Mesangial cell (primary cell): ENCODE results near the gene INAVA.

DNA sequence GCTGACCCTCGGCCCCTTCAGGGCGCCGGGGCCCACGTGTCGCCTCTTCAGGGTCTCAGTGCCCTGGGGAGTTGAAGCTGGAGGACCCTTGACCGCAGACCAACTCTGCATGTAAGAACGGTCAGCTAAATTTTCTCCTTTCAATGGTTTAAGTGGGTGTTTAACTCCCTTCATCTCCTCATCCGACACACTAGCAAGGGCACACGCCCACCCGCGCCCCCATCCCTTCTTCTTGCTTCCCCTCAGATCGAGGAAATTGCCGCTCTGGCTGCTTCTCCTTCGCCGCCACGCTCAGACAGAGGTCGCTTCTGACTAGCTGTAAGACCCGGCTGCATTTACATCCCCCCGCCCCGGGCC lies 10.9 kb downstream of the NR5A2 start:
- RAMPAGE, long total RNA, result no peak

GRCh38 chr1:200038812-200039183 lies 11.3 kb downstream of the NR5A2 start:
- RAMPAGE, long total RNA, result no peak

GRCh38 chr1:200104341-200104562 lies 76.7 kb downstream of the NR5A2 start:
- RAMPAGE, long total RNA, result no peak

DNA sequence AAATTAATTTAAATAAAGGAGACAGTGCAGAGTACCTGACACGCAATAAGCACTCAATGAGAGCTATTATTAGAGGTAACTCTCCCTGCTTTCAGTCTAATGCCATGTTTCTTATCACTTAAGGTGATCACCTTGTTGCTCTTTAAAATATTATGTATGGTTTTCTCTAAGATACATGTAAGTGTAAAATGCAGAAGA lies 108.2 kb downstream of the ZNF281 start:
- RAMPAGE, long total RNA, result no peak

DNA sequence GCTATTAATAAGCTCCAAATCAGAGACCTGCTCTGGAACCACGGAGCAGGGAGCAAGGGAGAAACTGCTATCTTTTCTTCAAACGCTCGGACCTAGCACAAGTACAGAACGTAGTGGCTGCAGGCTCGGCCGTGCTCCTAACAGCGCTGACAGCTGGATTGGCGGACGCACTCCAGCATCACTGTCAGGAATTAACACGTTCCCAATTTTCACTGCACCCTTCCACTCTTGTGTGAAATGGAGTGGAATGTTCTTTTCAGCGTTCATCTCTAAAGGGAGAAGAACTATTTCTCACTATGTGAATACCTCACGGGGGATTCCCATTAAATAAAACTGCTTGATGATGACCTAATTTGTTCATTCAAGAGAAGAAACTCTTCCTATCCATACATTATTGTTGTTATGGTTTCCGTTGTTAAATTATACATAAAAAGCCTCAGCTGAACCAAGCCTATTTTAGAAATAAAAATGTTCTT lies 106.9 kb downstream of the ZNF281 start:
- RAMPAGE, long total RNA, result no peak

GRCh38 chr1:200316217-200316634 lies 93.6 kb downstream of the ZNF281 start:
- RAMPAGE, long total RNA, result no peak

DNA sequence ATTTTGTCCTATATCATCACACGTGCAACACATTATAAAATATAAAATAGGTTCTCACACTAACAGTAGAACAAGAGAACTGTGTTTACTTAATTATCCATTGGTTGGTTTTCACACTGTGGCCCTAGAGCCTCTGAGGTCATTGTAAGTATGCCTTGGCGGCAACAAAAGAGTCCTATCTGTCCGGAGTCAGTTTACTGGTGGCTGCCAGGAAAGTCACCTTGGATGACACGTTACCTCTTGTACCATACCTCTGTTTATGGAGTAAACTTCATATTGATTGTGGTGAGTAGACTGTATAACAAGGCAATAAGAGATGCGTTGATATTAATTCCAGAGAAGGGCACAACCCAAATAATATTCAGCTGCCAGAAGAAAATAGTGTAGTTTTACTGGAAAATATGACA lies 20.3 kb upstream of the KIF14 start:
- RAMPAGE, long total RNA, result no peak

DNA sequence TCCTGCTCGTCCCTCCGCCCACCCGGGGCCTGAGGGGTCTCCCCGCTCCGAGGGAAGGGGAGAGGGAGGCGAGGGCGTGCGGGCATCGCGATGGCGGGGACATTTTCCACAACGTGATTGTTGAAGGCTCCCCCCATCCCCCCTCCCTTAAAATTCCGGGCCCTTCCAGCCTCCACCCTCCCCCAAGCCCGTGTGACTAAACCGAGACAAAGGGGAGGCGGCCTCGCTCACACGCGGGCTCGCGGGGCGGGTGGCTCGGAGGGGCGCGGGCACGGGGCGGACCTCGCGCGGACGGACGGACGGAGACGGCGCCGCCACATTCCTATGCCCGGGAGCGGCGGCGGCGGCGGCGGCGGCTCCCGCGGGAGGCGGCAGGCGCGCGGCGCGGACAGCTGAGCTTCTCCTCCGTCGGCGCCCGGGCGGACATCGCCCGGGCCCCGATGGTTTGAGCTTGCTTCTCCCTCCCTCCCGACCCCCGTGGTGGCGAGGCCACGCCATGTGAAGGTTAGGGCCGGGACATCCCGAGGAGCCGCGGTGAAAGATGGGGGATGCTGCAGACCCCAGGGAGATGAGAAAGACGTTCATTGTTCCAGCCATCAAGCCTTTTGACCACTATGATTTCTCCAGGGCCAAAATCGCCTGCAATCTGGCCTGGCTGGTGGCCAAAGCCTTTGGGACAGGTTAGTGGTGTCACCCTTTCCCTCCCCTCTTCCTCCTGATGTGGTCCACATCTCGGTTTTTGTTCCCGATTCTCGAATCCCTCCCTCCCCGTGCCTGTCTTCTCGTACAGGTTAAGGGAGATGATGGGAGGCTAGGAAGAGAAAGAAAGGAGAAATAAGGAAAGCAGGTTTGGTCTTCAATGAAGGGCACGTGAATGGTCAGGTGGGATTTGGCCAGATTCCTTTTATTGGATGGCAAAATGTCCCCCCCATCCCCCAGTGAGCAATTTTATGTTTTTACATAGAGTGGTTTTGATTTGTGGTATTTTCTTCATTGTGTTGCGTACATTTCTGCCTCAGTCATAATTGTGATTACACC lies 913 bp downstream of the CAMSAP2 start:
- RAMPAGE, long total RNA, result no peak

DNA sequence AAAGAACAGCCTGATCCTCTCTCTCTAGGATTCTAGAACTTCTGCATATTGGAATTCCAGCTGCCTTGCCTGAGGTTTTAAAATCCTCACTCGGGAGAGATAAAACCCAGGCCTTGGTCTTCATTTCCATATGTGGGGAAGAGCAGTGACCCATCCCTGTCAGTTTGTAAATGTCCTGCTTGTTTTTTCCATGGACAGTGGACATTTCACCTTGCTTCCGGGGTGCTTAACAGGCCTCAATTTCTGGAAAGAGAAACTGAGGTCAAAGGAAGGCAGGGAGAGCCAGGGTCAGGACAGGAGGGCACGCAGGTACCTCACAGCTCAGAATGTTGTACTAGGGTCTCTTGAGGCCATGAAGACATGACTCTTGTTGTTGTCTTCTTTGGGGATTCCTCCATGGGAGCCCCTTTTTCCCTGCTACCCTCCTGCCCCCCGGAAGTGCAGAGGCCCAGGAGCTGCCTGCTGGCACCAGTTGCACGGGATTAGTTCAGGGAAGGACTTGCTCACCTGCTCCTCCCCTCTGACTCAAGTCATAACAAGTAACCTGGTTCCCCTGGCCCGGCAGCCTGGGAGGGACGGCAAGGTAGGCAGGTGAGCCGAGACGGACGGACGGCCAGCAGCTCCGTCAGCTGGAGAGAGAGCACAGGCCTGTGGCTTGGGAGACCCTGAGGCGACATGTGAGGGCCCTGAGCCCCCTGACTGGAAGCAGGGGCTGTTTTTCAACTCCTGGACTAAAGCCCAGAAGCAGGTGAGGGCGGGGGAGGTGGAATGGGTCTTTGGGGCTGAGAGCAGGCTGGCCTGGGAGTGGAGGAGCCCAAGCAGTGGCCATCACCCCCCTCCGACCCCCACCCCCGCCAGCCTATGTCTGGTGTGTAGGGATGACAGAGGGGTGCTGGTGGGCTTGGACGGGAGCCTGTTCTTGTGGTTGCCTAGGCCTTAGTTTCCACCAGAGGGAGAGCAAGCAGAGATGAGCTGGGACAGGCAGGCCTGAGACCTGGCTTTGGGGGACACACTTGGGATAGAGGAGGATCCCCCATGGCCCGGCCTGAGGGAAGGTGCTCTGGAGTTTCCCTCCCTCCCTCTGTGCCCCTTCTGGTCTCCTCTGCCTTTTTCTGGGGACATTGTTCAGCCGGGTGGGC lies at the start of gene INAVA:
INAVA (plus strand) TSS at position 561 of the 1,139 bp plus-strand sequence.
- RAMPAGE, long total RNA, result start-site peak on the plus strand centred at position 559 of the sequence, 6 bp wide, 34 reads

DNA sequence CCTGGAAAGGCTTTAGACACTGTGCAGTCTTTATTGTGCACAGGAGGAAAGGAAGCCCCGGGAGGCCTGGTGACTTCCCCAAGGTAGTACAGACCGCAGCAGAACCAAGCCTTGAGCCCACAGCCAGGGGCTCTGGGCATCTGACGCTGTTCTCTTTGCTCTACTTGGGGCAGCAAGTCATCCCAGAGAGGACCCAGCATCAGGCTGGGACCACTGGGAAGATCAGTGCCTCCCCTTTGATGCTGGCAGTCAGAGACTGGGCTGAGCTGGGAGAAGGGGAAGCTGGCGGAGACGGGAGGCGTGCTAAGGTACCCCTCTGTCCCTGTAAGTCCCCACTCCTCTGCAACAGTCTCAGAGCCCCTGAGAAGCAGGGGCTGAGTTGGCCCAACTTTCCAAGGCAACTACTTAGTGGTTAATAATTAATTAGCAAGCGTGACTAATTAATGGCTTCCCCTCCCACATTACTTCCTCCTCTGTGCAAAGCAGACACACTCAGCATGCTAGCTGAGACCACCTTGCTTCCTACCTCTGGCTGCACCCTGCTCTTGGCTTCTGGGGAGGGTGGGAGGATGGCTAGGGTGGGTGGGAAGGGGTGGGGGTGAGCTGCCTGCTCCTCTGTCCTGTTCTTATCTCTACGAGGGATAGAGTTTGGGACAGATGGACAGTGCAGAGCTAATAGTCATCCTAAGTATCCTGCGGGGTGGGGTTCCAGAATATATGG lies 1.2 kb downstream of the INAVA start:
- RAMPAGE, long total RNA, result no peak

- RAMPAGE, long total RNA, result no peak
Measured at GRCh38 chr1:201002064-201002584, 21.4 kb downstream of the KIF21B start.

DNA sequence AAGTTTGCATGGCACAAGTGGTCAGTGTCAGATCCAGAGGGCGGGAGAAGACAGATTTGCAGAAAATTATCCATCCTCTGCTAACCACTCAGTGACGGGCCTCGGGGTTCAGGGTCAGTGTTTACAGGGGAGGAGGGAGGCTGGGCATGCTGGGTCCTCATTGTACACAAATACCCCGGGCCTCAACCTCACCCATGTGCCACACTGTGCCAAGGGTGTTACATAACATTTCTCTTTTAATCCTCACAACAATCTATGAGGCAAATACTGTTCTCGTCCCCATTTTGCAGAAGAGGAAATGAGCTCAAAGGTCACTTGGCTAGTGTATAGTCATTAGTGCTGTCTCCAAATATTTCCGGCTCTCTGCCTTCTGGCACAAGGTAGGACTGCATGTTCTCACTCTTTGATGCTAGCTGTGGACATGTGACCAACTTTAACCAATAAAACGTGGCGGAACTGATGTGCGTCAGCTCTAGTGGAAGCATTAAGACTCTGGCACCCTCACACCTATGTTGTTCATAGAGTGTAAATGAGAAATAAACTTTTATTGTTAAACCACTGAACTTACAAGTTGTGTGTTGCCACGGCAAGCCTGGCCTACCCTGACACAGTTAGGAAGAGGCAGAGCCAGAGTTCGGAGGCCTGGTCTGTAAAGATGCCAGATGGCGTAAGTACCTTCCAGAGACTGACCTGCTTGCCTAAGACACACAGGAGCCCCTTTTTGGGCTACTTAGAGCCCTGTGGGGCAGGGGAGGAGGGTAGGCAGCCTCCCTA lies 4.9 kb upstream of the KIF21B start:
- RAMPAGE, long total RNA, result no peak

DNA sequence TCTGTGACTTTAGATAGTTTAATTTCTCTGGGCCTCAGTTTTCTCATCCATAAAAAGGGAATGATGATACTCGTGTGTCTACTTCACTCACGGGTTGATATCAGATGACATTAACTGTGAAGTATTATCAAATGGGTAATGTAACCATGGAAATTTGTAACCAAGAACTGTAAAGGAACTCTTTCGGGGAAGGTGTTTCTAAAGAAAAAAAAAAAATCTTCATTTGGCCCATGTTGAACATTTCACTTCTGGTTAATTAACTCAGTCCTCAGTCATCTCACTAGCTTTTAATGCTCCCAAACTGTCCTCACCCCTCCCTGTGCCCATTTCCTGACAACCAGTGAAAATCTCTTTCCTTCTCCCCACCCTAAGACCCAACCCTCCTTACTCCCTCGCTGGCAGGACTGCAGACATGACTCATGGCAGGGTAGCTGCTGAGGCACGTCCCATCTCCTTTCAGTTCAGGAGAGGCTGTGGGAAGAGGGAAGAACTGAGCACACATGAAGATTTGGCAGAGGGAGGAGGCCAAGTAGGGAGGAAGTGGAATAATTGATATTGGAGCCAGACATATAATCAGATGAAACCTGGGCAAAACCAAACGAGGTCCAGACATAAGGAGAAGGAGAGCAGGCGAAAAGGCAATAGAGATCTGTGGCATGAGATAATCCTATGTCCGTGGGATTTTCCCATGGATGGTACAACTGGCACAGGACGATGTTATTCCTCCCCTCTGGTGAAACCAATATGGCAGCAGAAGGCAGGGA lies 12.6 kb downstream of the PKP1 start:
- RAMPAGE, long total RNA, result no peak

DNA sequence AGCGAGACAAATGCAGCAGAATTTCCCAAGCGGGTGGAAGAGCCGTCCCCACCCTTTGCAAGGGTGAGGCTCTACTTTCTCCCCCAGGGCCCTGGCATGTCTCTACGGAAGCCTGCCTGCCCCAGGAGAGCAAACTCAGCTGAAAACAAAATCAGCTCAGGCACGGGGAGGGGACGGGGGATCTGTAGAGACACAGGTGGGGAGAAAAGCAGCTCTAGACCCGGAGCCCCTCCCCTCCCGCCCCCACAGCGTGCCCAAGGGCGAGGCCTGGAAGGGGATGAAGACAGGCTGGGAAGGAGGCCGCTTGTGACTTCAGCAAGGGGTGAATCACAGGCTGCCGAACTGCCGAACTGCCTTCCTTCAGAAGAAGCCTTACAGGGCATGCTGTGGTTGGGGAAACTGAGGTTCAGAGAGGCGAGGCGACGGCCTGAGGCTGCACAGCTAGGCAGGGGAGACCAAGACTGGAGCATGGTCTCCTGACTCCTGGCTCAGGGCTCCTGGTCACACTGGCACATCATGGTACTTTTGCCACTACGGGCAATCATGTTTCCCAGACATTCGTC lies 19.3 kb downstream of the PKP1 start:
- RAMPAGE, long total RNA, result no peak

DNA sequence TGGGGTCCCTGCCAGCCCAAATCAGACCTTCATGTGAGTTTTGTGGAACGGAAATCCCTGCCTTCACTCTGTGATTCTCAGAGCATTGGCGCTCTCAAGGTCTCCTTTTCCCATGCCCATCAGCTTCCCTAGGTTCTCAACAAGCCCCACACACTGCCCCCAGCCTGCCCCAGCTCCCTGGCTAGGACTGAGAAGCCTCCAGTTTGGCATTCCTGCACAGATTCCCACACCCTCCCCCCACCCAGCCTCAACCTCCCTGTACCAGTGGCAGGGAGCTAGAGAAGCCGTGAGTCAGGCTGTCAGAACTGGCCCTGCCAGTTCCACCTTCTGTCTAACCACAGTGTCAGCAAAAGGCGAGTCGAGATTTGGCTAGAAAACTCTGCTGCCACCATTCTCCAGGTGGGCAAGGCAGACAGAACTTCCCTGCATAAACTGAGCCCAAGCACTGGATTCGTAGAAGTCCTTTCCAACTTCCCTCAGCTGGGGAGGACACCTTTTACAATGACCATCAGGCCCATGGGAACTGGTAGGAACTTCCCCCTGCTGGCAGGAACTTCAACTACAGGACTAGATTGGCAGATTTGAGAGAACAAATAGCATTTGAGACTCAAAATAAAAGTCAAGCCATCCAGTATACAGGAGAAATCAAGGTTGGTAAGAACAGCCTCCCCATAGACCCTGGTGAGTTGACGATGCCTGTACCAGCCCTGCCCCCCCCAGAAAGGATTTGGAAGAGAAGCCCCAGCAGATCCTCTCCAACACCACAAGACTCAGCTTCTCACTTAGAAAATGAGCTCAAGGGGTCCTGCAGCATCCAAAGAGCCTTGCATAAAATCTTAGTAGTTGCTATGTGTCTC lies 31.0 kb downstream of the TNNT2 start:
- RAMPAGE, long total RNA, result no peak

DNA sequence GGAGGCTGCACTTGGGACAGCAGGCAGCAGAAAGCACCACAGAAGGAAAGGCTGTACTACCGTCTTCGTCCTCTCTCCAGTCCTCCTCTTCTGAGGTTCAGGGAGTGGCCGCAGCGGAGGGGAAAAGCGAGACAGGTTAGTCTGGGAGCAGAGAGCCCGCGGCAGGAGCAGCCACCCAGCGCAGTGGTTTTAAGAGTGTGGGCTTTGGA lies 7.8 kb downstream of the TNNT2 start:
- RAMPAGE, long total RNA, result no peak

DNA sequence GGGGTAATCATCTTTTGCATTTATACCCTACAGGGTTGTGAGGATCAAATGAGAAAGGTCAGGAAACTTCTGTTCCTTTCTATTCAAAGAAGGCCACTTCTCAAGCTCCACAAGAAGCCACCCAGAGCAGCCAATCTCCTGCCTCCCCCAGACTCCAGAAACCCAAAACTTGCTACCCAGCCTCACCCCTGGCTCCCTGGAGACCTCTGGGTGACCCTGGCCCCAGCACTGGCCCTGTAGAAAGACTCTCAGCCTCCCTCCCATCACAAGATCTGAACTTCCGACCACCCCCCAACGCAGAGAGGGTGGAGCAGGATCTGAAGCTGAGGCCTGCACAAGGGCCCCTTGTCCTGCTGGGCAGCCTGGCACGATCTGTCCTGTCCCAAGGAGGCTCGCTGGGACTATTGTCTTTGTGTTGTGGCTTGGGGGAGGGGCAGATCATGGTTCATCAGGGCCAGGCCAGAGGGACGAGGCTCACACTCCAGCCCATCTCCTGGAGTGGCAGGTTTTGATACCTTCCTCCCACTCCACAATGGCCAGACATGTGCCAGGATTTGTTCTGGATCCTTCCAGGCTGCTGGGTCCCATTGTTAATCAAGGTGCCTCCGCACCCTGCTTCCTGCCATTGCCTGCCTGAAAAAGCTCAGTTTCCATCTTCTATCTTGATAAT lies 20.0 kb downstream of the PHLDA3 start:
- RAMPAGE, long total RNA, result no peak

DNA sequence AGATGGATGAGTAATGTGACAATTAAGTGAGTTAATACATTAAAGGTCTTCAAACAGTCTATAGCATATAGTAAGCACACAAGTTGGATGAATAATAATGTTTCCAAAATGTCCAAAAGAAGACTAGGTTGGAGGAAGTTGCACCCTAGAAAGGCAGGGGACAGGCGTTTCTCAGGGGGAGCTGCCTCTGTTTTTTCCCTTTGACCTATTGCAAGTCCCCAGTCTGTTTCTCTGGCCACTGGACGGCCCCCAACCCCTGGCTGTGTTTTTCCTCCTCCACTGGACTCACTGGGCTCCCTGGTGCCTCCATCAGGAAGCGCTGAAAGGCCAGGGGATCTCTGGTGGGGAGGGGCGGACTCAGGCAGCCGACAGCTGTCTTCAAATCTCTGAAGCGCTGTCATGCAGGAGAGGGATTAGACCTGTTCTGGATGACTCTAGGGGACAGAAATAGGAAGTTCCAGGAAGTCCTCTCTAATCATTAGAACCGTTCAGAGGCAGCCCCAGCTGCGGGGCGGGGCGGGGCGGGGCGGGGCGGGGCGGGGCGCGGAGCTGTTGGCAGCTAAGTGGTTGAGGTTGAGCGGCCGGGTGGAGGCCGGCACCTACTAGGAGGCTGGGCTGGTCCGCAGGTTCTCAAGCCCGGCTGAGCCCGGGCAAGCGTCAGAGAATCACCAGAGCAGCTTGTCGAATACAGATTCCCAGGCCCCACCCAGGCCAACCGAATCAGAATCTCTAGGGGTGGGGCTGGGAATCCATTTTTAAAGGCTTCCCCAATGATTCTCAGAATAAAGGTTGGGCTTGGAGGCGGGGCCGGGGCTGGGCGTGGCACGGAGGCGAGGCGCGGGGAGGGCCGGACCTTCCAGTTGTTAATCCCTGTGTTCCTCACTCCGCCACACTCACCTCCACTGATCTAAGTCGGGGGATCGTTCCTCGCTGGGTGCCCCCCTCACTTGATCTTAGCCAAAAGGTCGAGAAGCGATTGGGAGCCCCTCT lies 11.3 kb upstream of the PHLDA3 start:
- RAMPAGE, long total RNA, result no peak

DNA sequence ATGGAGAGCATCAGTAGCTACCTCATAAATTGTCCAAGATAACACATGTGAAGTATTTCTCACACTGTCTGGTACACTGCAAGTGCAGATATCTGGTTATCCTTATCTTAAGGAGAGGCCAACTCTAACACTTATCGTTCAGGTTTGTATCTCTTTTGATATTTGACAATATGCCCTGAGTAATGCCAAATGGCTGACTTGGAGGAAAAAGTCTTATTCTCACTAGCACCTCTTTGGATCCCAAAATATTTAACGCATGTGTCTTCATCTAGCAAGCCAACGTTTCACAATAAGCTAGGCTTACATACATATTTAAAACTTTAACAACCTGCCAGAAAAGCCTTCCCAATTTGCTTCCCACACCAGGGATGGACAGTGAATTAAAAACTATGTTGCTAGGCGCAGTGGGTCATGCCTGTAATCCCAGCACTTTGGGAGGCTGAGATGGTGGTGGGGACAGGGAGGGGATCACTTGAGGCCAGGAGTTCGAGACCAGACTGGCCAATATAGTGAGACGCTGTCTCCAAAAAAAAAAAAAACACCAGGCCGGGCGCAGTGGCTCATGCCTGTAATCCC lies 2.6 kb downstream of the CSRP1 start:
- RAMPAGE, long total RNA, result no peak

GRCh38 chr1:201740488-201740870 lies 88.5 kb upstream of the IPO9 start:
- RAMPAGE, long total RNA, result no peak